Neural cell (in vitro differentiated cells): ENCODE data around the gene CDC6.

- RAMPAGE, long total RNA: no peak
These were observed 7.9 kb downstream of the PGAP3 start for GRCh38 chr17:39679954-39680264.

GRCh38 chr17:39700352-39701003, 614 bp downstream of the ERBB2 start:
- RAMPAGE, long total RNA: no peak

GRCh38 chr17:39715448-39716564, 14.5 kb downstream of the MIEN1 start:
- RAMPAGE, long total RNA: no peak

GRCh38 chr17:39750156-39751168, 12.7 kb downstream of the GRB7 start:
- RAMPAGE, long total RNA: no peak

DNA sequence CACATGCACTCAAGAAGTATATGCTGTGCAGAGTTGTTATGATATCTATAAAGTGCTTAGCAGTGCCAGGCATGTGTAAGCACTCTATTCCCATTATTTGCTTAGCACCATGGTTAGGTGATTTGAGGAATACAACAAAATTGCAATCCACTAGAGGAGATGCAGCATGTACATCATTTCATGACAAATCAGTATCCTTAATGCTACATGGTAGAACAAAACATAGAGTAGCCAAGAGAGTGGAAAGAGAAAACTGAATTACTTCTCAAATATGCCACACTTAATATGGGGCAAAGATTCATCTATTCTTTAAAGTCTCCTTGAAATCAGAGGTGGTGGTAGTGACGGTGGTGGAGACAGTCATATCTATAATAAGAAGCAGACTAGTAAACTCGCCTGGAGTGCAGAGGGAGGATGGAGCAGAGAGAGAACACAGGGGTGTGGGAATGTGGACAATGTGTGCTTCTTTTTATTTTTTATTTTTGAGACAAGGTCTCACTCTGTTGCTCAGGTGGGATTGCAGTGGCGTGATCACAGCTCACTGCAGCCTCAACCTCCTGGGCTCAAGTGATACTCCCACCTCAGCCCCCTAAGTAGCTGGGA, 33.6 kb downstream of the GRB7 start:
- RAMPAGE, long total RNA: no peak

- RAMPAGE, long total RNA: no peak
These were observed 37.4 kb downstream of the GRB7 start for GRCh38 chr17:39774990-39775588.

- RAMPAGE, long total RNA: no peak
These were observed 2.9 kb downstream of the IKZF3 start for GRCh38 chr17:39861252-39861549.

DNA sequence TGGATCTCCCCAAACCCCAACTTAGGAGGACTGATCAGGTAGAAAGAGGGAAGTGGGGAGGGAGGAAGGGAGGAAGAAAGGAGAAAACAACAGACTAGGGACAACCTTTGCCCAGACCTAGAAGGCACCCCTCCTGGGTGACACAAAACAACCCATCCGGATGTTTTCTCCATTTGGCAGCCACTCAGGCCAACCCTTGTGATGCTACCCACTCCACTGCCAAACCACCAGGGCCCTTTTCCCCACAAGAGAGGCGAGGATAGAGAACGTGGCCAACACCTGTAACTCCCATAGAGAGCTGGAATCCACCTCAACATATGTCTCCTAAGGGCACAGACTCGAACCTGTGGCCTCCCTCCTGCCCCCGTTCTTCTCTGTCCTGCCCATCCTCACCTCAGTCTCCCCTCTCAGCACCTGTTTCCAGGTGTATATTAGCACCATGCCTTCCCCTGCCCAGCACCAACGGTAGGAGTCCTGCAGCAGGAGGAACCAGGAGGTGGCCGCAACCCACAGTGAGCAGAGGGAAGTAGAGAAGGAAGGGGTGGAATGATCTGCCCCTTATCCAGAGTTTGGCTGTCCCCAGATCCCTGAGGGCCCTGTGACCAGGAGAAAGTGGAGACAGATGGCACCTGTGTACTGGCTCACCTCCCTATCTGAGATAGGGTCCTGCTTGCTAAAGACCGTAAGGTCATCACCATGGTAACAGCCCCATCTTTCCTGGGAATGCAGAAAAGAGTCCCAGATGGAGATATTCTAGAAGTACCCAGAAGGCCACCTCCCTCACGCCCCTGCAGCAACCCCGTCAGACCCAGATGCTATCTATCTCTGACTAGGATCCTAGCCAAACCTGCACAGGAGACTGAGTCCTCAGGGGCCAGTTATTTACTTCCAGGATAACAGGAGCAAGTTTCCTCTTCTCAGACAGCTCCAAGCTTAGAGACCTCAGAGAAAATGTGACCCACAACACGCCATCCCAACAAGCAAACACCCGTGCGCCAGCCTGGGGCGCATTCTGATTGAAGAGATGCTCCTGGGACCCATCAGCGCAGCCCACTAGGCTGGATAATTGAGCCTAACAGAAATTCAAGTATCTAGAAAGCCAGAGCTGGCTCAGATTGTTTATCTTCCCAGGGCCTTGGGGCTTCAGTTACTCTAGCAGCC, 2.2 kb downstream of the ORMDL3 start:
- RAMPAGE, long total RNA: no peak

GRCh38 chr17:39934302-39934734, 6.8 kb downstream of the LRRC3C start:
- RAMPAGE, long total RNA: no peak

- RAMPAGE, long total RNA: no peak
These were observed 6.3 kb downstream of the THRA start for GRCh38 chr17:40068672-40069777.

- RAMPAGE, long total RNA: no peak
These were observed 8.1 kb downstream of the THRA start for GRCh38 chr17:40070831-40071330.

DNA sequence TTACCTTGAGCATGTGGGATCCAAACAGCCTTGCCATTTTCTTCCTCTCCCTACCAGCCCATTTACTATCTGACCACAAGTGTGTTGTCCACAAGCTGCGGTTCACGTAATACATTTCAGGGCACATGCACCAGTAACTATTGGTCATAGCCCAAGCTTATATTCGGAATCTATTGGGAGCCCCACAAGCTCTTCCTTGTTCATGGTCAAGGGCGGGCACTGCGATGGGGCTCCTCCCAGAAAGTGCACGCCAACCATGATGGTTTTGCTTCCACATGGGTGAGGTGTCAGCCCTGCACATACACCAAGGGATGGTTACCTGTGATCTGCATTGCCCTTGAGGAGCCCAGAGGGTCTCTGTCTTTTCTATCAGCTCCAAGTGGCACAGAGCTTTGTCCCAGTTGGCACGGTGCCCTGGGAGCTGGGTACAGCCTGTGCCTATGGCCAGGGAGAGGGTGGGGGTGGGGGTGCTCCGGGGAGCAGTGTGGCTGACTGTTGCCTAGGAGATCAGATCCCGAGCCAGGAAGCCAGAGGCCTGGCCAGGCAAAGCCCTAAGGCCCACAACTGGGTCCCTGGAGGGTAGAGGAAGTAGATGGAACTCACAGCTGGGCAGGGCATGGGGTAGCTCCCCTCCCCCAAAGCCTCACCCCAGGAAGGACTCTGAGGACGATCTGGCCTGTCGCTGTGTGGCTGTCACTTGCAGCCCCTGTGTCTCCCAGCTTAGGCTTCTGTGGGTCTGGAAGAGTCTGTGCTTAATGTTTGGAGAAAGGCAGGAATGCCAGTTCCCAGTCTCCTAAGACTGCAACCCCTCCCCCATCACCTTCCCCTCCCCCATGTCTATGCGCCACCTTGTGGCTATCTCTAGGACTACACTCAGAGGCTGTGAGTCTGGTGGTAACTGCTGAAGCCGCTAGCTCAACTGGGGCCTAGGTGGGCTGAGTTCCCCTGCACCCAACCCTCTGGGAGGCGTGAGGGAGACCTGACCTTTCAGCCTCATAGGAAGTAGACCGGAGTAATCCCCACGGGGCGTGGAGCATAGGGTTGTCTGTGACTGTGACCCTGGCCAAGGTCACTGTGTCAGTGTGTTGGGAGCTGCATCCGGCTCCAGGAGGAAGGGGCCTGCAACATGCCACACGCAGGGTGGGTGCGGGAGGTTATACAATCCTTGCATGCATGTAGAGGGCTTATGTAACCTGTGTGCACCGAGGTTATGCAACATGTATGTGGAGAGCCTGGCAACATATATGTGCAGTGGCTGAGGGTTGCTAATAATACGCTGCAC, 12.5 kb downstream of the THRA start:
- RAMPAGE, long total RNA: no peak

- RAMPAGE, long total RNA: no peak
These were observed 7.9 kb downstream of the NR1D1 start for GRCh38 chr17:40092352-40092979.

GRCh38 chr17:40099675-40100009, 747 bp downstream of the NR1D1 start:
- RAMPAGE, long total RNA: no peak

GRCh38 chr17:40130788-40131501, 9.2 kb downstream of the MSL1 start:
- RAMPAGE, long total RNA: no peak

DNA sequence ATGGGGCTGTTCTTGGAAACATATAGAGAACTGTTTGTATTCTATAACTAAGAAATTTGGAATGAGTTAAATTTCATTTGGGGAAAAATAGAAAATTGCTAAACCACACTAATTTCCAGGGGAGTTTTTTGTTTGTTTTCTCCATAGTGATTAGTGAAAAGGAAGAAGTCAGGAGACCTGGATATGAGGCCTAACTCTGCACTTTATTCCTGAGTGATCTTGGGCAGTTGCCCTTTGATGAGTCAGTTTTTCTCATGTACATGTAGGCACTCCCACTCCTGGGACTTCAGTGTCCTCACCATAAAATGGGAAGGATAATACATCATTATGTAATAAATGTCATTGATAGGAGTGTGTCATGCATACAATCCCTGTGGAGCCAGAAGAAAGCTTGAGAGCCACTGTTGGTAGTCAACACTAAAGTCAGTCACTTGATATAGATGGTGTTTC, 32.4 kb downstream of the WIPF2 start:
- RAMPAGE, long total RNA: no peak

- RAMPAGE, long total RNA: no peak
These were observed at the start of gene CDC6 for GRCh38 chr17:40286985-40288031. CDC6 (plus strand) TSS chr17:40287879.

GRCh38 chr17:40304203-40304826, 4.7 kb upstream of the RARA start:
- RAMPAGE, long total RNA: no peak

DNA sequence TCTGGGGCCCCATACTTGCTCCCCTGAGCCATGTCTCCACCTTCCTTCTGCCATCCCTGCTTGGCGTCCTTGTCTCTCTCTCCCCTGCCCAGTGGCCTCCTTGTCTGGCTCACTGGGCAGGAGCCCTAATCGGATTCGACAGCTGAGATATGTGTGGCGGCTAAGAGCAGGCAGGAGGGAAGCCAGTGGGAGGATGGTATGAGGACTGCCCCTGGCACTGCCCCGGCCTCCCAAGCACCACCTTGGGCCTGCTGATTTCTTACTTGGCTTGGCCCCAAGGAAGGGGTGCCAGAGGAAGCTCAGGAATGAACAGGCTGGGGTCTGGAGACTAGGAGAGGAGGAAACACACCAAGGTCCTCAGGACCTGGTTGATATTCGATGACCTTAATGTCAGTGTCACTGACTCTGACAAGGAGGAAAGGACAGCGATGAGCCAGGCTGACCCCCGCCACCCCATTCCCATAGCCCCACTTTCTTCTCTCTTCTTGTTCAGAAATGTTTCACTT, 2.1 kb downstream of the RARA start:
- RAMPAGE, long total RNA: no peak

- RAMPAGE, long total RNA: no peak
These were observed 12.7 kb downstream of the RARA start for GRCh38 chr17:40321734-40321980.